Omental fat pad (tissue), 4 donors: ENCODE measurements around the gene FAM149B1.

DNA sequence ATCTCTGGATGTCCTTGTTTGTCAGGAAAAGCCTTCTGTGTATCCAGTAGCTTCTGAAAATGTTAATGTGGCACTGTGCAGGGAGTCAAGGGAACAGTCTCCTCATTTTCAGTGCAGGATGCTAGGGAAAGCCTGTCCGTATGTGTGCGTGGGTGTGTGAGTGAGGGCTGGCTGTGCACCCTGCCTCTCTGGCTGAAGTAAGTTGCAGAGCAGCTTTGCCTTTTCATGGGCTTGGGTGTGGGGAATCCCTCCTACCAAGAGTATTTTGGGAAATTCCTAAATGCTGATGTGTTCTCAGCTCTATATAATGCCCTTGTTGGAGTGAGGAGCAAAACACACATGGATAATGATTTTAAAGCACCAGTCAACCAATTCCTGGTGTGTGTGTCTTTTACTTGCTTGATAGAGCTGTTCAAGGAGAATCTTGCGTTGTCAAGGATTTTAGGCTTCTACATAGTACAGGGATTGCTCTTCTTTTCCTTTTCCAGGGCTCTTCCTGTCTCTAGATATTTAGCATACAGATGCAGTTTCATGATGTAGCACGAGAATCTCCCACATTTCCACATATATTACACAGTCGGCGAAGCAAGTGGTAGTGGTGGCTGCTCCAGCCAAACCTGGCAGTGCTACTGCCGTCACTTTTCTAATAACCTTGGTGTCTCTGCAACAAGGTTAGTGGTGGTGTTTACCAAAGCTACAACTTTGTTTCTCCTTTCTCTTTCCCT lies 92.8 kb downstream of the MCU start:
- PRO-cap: no peak
- RAMPAGE, long total RNA, 4 experiments: no peak in any of the 4 experiments

DNA sequence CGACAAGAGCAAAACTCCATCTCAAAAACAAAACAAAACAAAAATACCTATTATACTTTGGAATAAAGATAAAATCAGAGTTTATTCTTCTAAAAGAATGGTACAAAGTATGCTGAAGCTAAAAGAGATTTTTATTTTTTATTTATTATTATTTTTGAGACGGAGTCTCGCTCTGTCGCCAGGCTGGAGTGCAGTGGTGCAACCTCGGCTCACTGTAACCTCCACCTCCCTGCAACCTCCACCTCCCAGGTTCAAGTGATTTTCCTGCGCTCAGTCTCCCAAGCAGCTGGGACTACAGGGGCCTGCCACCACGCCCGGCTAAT lies 12.9 kb downstream of the ECD start:
- PRO-cap: no peak
- RAMPAGE, long total RNA, 4 experiments: no peak in any of the 4 experiments

- PRO-cap: bidirectional peak, plus-strand start at chr10:73168119, minus-strand start at chr10:73168016
- RAMPAGE, long total RNA, 4 experiments: start-site peak on the minus strand in 4 of 4 experiments, at chr10:73167966-73168041 at its widest, 148 to 1,120 reads per replicate
Measured at GRCh38 chr10:73167830-73169102, at the start of gene FAM149B1. Gene FAM149B1, plus strand, starts transcription at chr10:73168119.

GRCh38 chr10:73231492-73232576 lies 15.2 kb downstream of the DNAJC9 start:
- PRO-cap: no peak
- RAMPAGE, long total RNA, 4 experiments: no peak in any of the 4 experiments

DNA sequence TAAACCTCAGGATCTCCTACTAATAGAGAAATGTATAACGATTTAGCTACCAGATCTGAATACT lies 239 bp upstream of the PPP3CB start:
- PRO-cap: no peak
- RAMPAGE, long total RNA, 4 experiments: no peak in any of the 4 experiments

DNA sequence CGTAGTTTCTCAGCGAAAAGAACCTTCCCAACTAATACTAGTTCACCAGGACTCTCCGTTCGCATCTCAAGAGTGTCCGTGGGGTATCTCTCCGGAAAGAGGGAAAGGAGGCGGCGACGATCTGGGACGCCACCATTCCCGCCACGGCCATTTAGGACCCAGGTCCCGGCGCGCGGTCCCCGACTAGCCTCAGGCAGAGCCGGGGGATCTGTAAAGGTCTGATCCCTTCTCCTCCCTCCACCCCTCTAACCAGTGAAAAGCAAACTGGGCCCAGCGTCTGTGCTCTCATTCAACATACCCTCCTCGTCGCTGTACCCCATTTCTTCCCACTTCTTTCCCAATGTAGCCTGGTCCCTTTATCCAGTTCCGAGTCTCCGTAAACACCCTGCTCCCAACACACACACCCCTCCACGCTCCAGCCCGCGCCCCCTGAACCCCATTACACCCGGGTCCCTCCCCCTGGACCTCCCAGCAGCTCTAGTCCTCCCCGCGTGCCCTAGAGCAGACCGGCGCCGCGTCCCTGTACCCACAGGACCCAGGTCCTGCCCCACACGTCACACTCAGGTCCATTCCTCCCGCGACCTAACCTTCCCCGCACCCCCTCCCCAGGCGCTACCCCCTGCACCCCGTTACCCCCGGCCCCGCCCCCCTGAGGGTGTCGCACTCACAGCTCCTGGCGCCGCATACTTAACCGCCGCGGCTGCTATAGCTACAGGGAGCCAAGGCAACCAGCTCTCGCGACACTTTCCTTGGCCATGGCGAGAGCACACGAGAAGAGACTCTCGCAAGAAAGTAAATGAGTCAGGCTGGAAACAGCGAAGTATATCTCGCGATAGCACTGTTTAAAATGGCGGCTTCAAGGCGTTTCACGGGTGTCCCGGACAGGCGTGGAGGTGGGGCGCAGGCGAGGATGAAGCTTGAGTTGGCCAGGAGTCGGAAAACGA lies 15.7 kb downstream of the MYOZ1 start:
- PRO-cap: no peak
- RAMPAGE, long total RNA, 4 experiments: start-site peak on the minus strand in 3 of 4 experiments, centred at positions 722 to 741 of the sequence, 8 to 51 reads per replicate

GRCh38 chr10:73729634-73730971 lies 14.1 kb upstream of the SEC24C start:
- PRO-cap: no peak
- RAMPAGE, long total RNA, 4 experiments: start-site peak on the plus strand in 2 of 4 experiments, at chr10:73730528-73730585 at its widest, 19 to 26 reads per replicate; start-site peak on the minus strand in 3 of 4 experiments, at chr10:73730454-73730525 at its widest, 57 to 98 reads per replicate

DNA sequence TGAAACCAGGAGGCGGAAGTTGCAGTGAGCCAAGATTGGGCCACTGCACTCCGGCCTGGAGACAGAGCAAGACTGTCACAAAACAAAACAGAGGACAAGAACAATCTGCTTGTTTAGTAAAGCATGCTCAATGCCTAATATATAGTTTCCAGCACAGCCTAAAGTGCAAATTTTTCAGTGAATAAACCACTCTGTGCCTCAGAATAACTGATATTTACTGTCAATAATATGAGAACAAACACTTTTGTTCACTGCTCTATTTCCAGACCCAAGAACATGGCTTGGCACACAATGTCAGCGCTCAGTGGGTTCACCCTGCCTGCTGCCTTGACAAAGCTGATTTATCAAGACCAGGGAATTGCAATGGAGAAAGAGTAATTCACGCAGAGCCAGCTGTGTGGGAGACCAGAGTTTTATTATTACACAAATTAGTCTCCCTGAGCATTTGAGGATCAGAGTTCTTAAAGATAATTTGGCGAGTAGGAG lies 1.6 kb upstream of the SEC24C start:
- PRO-cap: no peak
- RAMPAGE, long total RNA, 4 experiments: no peak in any of the 4 experiments

DNA sequence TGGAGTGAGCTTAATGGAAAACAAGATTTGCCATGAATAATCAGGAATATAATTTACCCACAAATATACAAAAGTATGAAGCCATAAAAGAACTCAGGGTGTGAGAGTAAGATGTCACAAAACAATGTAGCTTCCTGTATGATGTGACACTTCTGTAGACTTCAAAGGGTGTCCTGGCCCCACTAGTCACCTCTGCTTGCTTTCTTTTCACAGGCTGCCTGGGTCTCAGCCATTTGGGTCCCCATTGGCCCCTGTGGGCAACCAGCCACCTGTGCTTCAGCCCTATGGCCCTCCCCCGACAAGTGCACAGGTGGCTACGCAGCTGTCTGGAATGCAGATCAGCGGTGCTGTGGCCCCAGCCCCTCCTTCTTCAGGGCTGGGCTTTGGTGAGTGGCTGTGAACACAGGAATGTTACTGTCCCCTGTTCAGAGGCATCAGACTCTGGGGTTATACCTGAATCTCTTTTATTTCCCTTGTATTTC lies 12.6 kb upstream of the FUT11 start:
- PRO-cap: no peak
- RAMPAGE, long total RNA, 4 experiments: no peak in any of the 4 experiments

GRCh38 chr10:73780643-73781608 lies 922 bp upstream of the CHCHD1 start:
- PRO-cap: no peak
- RAMPAGE, long total RNA, 4 experiments: no peak in any of the 4 experiments

GRCh38 chr10:73800443-73801436 lies 10.7 kb downstream of the NDST2 start:
- PRO-cap: no peak
- RAMPAGE, long total RNA, 4 experiments: no peak in any of the 4 experiments

DNA sequence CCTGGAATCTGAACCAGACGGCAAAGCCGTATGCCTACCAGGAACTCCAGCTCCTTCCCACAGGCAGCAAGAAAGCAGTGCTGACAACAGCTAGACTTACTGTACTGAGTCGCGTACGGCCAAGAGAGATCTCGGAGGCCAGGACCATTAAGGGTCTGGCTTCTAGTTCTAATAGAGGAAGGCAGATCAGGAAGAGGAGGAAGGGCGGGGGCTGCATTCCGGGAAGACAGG lies 25.7 kb downstream of the CAMK2G start:
- PRO-cap: no peak
- RAMPAGE, long total RNA, 4 experiments: no peak in any of the 4 experiments

DNA sequence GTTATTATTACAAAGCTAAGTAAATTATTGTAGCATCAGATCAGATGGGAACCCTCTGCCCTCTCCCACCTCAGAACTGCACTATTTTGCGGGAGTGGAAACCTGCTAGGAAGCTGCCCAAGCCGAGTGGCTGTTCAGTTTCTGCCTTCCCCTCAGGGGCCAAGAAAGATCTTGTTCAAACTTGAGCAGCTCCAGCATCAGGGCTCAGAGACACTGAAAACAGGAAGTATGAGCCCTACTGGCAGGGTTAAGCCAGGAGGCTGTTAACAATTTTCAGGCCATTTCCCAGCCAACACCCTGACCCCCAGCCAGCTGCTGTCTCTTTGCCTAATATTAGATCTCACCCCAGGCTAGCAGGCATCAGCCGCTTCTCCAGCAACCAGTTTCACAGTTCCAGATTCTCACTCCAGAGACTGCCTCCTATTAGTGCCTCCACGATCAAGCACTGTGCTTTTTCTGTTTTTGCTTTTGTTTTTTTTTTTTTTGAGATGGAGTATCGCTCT lies 9.2 kb downstream of the PLAU start:
- PRO-cap: no peak
- RAMPAGE, long total RNA, 4 experiments: no peak in any of the 4 experiments

DNA sequence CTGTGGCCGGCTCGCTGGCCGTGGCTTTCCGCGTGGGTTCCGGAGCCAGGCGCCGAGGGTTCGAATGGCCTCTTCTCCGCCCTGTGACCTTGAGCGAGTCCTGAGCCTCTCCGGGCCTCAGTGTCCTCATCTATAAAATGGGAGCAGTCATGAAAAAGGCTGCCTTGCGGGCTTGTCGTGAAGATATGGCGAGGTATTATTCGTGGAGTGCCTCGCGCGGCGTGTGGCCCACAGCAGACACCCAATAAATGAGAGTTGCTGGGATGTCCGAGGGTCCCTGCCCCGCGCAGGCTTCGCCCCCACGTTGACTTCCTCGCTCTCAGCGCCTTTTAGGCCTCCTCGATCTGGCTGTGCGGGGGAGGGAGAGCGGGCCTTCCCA lies 522 bp downstream of the VCL start:
- PRO-cap: no peak
- RAMPAGE, long total RNA, 4 experiments: no peak in any of the 4 experiments

- PRO-cap: no peak
- RAMPAGE, long total RNA, 4 experiments: no peak in any of the 4 experiments
Measured at GRCh38 chr10:74070887-74071126, 72.9 kb downstream of the VCL start.

- PRO-cap: no peak
- RAMPAGE, long total RNA, 4 experiments: no peak in any of the 4 experiments
Measured at GRCh38 chr10:74926821-74927452, 100.5 kb downstream of the KAT6B start.

GRCh38 chr10:74977899-74978366 lies 95.5 kb downstream of the DUSP29 start:
- PRO-cap: no peak
- RAMPAGE, long total RNA, 4 experiments: no peak in any of the 4 experiments

DNA sequence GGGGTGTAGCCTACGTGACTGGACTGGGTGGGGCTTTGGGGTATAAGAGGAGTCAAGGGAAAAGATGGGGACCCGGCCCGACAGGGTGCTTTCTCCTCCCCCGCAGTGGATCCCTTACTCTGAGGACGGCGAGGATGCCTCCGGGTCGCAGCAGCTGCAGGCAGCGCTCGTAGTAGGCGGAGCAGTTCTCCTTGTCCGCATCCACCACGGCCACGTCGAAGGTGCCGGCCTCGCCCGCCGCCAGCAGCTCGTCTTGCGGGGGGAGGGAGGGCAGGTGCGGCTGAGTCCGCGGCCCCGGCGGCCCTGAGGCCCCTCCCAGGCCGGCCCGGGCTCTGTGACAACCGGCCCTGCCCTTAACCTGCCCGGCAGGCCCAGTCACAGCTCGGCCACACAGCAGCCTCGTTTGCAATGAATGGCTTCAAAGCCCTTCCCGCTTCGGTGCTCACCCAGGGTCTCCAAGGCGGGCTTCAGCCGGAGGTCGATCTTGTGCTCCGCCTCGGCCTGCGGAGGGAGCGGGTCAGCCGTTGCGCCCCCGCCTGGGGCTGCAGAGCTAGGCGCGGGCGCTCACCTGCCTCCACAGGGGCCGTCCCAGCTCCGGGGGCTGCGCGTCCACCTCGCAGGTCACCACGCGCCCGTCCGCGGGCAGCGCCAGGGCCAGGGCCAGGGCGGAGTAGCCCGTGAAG lies 1.1 kb downstream of the COMTD1 start:
- PRO-cap: no peak
- RAMPAGE, long total RNA, 4 experiments: no peak in any of the 4 experiments

DNA sequence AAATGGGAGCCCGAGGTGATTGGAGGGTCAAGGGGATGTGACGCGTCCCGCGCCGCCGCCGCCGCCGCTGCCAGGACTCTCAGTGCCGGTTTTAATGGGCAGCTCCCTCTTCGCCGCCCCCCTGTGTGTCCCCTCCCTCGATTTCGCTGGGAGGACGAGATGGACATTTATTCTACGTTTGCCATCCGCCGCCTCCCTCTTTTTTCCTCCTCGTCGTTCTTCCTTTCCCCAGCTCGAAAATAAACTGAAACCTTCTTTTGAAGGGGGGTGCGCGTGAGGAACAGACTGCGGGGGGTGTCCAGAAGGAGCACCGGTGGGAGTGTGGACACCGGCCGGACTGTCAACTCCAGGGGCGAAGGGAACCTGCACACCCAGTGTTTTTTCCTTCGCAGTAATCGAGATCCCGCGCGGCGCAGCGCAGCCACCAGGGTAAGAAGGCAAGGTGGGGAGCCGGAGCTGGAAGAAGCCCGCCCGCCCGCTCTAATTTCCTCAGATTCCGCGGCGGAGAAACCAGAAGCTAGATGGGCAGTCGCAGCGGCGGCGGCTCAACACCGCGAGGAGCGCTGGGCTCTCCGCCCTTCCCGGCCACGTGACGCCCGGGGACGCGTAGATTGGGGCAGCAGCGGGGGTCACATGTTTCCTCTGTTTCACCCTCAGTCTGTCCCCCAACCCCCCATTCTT lies 409 bp upstream of the ZNF503 start:
- PRO-cap: no peak
- RAMPAGE, long total RNA, 4 experiments: start-site peak on the plus strand in 2 of 4 experiments, centred at positions 77 to 183 of the sequence, 5 to 11 reads per replicate; start-site peak on the minus strand in 1 of 4 experiments, centred at position 549 of the sequence, 12 reads per replicate

GRCh38 chr10:75404753-75405905 lies 3.6 kb upstream of the ZNF503 start:
- PRO-cap: no peak
- RAMPAGE, long total RNA, 4 experiments: no peak in any of the 4 experiments